Fibroblast of the aortic adventitia (primary cell): ENCODE measurements around a stretch of chr4.

DNA sequence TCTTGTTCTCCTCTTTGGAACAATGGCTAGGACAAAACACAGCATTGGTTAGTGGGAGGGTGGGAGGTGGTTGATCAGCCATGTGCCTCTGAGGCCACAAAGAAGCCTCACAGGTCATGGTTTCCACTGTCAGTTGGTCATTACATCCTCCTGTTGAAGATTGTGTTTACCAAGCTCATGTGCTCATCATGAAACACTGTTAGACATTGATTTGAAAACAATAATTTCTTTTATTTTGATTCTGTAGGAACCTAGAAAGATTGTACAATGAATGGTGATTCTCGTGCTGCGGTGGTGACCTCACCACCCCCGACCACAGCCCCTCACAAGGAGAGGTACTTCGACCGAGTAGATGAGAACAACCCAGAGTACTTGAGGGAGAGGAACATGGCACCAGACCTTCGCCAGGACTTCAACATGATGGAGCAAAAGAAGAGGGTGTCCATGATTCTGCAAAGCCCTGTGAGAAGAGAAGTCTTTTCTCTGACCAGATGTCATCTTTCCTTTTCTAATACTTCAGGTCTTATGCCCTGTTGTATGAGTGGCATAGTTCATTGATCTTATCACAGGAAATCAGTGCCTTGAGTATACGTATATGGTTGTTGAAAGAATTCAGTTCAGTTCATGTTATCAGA is 32.1 kb downstream of the ADD1 start:
- CAGE, long polyA plus RNA, result no peak

- CAGE, long polyA plus RNA, result no peak
These were observed 40.8 kb downstream of the MFSD10 start for GRCh38 chr4:2893842-2894138.

DNA sequence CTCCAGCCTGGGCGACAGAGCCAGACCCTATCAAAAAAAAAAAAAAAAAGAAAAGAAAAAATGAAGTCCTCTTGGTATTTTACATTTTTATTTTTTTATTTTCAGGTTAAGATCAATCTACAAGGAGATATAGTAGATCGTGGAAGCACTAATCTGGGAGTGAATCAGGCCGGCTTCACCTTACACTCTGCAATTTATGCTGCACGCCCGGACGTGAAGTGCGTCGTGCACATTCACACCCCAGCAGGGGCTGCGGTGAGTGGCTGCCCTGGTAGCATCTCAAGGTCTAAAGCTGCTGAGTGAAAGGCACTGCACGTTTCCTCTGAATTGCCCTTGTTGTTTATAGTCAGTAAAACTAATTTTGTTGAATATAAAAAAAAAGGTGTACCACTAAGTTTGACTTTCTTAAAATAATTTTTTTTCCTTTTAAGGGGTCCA is 40.1 kb downstream of the MFSD10 start:
- CAGE, long polyA plus RNA, result no peak

- CAGE, long polyA plus RNA, result no peak
These were observed 35.2 kb downstream of the MFSD10 start for GRCh38 chr4:2898921-2900265.

DNA sequence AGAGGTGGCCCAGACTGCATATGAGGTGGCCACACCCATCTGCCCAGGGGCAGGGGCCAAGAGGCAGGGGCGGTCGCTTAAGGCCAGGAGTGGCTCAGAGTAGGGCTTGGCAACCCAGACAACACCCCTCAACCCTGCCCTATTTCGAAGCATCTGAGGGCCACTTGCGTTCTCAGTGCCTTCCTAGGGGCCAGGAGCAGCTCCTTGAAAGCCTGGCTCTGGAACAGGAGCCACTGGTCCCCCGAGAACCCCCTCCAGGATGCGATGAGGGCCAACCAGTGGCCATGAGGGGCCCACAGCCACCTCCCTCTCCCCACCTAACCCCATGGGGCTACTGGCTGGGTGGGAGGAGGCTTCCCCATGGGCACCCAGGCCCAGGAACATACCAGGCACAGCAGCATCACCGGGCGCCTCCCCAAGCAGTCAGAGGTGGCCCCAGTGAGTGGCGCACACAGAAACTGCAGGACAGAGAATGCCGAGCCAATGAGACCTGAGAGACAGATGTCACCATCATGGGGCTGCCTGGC is 1.8 kb downstream of the MFSD10 start:
- CAGE, long polyA plus RNA, result no peak

DNA sequence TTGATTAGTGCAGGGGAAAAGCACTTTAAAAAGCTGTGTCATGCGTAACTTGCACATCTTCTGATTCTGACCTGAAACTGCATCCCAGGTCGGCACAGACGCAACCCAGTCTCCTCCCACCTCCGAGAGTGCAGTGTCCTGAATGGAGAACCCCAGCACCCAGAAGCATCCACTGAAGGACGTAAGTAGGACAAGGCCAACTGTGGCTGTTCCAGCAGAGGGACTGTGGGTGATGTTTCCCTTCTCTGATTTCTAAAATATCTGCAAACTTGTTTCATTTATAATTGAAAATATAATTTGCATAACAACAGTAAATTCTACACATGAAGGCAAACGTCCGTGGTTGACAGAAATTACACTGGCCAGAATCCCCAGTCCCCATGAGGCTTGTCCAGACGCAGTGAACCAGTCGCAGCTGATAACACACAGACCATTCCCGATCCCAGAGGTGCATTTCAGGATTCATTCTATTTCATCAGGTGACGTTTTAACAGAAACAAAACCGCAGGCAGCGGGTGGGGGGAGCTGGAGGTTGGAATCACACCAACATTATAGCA is 3.1 kb upstream of the MFSD10 start:
- CAGE, long polyA plus RNA, result no peak

GRCh38 chr4:2951084-2951423 is 12.2 kb downstream of the NOP14 start:
- CAGE, long polyA plus RNA, result no peak

GRCh38 chr4:3044702-3045144 is 29.8 kb upstream of the HTT start:
- CAGE, long polyA plus RNA, result no peak

- CAGE, long polyA plus RNA, result no peak
These were observed 2.2 kb downstream of the MSANTD1 start for GRCh38 chr4:3251040-3251579.

DNA sequence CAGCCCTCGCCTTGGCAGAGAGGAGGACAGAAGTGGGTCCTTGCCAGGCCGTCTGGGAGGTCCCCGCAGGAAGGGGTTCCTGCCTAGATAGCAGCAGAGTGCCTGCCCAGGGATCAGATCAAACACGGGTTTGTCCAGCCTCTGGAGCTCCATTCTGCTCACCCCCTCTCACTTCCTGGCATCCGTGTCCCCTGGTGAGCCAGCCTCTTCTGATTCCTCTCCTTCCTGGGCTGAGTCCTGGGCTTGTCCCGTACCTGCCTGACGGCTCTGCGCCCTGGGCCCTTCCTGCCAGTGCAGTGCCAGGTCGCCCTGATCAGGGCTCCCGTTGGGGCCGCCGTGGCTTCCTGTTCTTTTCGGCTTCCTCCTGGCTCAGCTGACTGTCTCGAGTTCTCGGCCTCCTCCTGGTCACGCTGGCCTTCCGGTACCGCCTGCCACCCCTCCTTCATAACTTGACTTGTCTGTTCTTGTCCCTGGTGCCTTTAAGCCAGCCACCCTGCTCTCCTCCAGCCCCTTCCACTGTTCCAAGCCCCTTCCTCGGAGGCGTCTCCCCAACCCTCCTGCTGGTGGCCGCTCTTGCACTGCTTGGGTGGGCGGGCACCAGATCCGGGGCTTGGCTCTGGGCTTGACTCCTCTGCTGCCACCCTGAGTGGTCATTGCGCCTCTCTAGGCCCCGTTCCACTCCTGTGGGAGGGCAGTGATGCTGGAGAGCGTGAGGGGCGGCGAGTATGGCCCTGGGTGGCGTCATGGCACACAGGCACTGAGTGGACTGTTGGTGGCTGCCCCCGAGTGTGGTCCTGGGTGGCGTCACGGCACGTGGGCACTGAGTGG is 56.3 kb upstream of the HGFAC start:
- CAGE, long polyA plus RNA, result no peak

DNA sequence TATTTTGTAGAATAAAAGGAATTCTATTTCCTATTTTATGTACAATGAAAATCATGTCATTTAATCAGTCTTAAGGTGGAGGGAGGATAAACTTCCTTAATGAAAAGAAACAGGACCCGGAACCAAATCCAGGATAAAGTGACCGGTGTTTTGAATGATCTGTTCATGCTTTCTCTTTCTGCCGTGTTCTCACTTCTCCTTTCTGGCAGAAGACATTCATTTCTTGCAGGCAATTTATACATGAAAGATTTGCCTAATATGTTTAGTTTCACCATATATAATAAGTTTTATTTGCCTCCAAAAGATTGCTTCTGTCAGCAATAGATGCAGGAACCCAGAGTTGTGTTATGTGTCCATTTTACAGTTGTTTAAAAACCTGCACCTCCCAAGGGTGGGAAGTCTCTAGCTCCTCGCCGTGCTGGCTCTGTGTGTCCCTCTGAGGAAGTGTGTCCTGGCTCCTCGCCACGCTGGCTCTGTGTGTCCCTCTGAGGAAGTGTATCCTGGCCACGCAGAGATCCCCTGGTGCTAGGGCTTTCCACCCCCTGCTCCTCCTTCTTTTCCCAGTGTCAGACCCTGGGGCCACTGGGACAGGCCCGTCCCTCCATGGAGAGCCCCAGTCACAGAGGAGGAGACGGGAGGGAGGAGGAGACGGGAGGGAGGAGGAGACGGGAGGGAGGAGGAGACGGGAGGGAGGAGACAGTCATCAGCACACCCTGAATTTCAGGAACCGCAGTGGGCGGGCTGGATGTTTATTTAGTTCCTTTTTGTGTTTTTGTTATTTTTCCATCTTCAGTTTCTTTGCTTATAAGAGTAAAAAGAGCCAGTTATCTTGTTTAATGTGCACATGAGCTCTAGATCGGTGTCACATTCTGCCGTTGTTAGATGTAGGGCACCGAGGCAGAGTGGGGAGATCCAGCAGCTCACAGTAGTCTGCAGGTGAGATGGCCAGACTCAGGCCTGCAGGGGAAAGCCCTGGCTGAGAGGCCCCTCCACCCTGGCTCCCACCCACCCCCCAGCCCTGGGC is 53.9 kb upstream of the HGFAC start:
- CAGE, long polyA plus RNA, result no peak

DNA sequence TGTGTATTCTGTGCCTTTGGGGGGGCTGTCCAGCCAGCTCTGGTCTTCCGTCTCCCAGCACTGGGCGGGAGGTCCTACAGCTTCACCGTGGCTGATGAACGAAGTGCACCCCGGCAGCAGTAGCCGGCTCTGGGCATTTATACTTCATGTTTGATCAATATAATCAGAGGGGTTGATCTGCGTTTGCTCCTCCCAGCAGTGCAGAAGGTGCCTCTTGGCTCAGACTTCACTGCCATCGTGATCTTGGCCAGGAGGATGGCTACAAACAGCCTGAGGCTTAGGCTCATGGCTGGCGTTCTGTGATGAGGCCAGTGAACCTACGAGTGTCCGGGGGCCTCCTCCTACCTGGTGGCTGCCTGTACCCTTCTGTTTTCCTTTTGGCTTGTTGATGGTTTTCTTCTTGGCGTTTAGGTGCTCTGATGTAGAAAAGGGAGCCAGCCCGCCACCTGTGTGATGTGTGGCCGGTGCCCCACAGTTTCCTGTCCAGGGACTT is 31.3 kb upstream of the HGFAC start:
- CAGE, long polyA plus RNA, result no peak

- CAGE, long polyA plus RNA, result no peak
These were observed 21.3 kb downstream of the DOK7 start for GRCh38 chr4:3484227-3485016.

DNA sequence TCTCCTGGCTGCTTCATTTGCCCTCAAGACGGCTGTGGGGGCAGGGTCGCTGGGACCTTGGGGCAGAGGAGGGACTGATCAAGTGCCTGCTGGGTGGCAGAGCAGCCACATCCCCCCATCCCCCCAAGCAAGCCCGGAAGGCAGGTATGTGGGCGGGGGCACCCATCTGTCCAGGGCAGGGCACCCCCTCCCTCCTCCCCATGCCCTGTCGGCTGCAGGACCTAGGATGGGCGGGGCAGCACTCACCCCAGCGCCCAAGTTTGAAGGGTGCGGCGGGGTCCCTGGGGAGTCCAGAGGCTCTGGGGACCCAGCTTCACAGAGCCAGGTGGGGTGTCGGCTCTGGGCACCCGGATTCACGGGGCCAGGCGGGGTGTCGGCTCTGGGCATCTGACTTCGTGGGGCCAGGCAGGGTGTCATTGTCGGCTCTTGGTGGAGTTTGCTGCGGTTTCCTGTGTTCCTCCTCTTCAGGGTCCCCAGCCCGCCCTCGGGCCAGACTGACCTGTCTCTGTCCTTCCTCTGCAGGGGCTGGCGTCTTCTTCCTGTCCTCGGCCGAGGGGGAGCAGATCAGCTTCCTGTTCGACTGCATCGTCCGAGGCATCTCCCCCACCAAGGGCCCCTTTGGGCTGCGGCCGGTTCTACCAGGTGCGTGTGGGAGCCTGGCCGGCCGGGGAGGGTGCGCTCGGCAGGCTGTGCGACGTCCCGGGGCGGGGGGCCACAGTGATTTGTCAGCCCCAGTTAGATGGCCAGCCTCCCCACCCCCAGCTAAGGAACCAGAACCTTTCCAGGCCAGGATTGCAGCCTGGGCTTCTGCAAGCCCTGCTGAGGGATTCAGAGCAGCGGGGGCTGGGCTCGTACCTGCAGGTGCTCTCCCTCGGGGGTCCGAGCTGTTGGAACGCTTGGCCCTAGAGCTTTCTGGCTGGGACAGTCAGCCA is 22.2 kb downstream of the DOK7 start:
- CAGE, long polyA plus RNA, result no peak

DNA sequence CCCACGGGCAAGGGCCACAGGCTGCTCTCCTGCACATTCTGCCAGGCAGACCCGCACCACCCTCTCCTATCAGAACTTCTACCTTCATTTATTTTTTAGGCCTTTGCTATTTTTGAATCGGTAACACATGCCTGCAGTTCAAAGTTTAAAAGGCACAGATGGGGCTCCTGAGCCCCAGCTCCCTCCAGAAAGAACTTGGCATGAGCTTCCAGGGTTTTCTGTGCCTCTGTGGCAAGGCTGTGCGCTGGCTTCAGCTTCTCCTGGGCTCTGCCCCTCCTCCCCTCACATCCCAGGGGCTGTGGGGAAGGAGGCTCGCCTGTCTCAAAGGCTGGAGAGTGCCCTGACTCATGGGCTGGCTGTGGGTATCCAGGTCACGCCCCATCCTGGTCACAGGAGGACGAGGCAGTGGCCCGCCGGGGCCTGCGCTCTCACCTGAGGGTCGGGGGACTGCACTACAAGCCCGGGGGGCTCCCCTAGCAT is 18.1 kb downstream of the LRPAP1 start:
- CAGE, long polyA plus RNA, result no peak

GRCh38 chr4:3526500-3526982 is 5.7 kb downstream of the LRPAP1 start:
- CAGE, long polyA plus RNA, result no peak

DNA sequence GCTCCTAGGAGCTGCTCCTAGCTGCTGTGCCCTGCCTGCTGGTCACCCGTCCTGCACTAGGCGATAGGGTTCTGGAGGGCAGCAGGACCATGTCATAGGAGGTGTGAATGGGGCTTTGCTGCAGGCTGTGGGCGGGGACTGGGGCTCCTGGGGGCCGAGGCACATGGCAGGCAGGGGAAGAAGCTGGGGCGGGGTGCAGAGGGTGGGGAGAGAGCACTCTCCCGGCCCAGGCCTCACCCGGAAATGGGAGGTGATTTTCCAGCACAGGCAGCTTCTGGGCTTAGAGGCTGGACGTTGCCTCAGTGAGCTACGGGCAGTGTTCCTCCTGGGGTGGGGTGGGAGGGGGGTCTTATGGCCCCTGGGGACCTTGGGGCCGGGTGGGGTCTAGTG is 98.5 kb upstream of the LRPAP1 start:
- CAGE, long polyA plus RNA, result no peak

DNA sequence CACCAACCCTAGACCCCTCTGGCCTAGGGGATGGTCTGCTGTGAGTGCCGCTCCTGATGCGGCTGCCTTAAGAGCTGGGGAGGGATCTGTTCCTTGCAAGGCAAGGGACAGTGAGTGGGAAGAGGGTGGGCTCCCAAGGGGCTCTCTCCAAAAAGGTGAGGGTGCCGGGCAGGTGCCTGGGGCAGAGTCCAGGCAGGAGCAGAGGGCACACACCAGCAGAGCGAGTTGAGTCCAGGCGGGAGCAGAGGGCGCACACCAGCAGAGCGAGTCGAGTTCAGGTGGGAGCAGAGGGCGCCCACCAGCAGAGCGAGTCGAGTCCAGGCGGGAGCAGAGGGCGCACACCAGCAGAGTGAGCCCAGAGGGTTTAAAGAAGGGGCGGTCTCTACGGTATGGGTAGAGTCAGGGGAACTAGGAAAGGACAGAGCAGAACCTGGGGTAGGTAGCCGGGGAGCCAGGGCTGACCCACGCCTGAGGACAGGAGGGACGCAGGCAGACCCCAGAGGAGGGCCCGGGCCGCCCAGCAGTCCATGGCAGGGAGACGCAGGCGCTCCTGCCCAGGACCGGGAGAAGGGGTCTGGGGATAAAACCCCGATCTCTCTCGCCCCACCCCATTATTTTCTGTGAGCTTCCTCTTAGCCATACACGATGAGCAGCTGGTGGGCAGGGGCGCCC is 22.0 kb upstream of the ADRA2C start:
- CAGE, long polyA plus RNA, result no peak

DNA sequence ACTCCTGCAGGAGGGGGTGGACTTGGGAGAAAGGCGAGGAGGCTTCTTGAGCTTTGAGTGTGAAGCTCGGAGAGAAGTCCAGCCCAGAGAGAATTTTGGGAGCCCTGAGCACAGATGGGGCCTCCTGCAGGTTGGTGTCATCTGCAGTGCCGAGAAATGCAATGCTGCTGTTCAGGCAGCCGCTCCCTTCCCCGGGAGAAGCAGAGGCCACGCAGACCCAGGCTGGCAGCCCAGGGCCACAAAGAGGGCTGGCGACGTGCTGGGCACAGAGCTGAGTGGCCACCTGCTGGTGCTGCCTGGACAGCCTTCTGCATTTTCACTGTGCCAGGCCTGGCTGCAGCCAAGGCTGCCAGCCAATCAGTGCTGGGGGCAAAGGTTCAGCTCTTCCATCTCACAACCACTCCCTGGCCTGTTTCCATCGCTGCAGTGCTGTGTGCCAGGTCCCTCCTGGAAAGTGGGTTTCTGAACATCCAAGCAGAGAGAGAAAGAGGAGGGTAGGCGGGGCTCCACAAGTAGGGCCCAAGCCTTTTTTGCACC is 20.0 kb downstream of the ADRA2C start:
- CAGE, long polyA plus RNA, result no peak

DNA sequence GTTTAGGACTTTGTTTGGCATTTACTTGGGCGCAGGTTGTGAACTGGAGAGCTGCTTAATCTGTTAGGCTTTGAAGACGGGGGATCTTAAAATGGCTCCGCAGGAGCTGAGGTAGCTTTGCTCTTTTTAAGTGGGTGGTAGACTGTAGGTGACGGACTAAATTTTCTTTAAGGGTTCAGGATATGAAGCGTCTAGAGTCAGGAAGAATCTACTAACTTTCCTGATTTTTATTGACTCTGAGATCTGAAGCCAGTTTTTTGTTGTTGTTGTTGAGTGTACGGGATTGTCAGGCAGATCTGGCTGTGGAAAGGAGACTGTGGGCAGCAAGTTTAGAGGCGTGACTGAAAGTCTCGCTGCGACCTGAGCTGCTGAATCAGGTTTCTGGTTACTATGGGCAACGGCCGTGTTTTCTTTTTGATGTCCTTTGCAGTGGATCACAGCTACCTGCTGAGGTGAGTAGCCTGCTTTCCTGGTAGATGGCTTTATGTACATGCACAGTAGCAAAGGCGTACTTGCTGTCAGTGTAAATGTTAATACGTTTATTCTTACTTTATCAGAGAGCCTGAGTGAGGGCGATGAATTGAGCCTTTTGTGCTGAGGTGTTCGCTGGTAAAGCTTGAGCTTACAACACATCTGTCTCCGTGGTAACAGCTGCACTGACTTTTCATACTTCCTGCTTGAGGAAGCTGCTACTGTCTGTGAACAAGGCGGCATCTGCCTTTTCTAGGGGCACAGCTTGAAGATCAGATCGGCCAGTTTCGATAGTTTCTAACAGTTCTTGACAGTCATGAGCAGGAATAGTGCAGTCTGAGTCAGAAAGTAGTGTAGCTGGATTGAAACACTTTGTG is 193.8 kb downstream of the OTOP1 start:
- CAGE, long polyA plus RNA, result no peak